Occipital lobe (tissue), 2 donors: ENCODE data around the gene AQP12A.

GRCh38 chr2:240319897-240320864 is 115.3 kb upstream of the GPC1 start:
- RAMPAGE, long total RNA, result no peak

DNA sequence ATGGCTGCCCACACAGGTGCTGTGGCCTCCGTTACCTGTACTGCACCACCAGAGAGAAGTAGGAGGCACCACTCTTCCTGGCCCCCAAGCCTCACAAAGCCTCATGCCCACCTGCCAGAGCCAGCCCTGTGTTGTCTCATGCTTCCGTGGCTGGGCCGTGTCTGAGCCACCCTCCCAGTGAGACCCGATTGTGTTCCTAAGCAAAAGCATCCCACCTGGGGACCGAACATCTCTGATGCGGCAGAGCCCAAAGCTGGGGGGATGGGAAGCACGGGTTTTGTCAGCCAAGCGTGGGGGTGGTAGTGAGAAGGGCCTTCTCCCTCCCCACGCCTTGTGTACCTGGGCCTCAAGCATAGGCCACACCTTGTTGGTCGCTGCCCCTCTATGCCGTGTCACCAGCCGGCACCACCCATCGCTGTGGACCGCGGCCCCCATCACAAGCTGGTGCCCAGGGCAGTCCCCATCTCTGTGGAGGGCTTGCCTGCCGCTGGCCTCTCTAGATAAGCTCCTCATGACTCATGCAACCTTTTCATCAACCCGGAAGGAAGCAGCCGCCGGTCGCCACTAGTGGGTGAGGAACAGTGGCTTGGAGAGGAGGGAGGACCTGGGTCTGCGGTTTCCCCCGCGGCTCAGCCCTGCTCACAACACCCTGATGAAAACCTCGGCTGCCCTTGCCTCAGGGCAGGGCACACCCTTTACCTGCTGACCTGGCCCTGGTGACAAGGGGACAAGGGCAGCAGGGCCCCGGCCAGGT is 2.7 kb upstream of the RNPEPL1 start:
- RAMPAGE, long total RNA, result no peak

DNA sequence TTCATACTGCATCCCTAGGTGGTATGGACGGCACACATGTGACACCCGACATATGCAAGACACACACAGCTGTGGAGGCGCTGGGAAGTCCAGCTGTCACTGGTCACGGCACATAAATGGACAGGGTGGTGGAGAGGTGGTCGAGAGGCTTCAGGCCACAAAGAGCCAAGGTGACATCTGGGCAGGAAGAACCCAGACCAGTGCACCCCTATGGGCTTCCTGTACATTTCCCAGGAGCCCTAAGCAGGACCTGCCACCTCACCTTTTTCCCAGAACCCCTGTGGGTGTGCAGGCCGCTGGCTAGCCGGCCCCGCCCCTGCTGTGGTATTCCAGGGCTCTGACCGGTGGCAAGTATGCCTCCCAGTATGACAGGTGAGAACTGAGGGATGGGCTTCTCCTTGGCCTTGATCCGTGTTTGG is 1.5 kb downstream of the RNPEPL1 start:
- RAMPAGE, long total RNA, result no peak

- RAMPAGE, long total RNA, result no peak
These were observed 638 bp upstream of the CAPN10 start for GRCh38 chr2:240585711-240586480.

GRCh38 chr2:240604287-240605002 is 17.9 kb downstream of the CAPN10 start:
- RAMPAGE, long total RNA, result no peak

DNA sequence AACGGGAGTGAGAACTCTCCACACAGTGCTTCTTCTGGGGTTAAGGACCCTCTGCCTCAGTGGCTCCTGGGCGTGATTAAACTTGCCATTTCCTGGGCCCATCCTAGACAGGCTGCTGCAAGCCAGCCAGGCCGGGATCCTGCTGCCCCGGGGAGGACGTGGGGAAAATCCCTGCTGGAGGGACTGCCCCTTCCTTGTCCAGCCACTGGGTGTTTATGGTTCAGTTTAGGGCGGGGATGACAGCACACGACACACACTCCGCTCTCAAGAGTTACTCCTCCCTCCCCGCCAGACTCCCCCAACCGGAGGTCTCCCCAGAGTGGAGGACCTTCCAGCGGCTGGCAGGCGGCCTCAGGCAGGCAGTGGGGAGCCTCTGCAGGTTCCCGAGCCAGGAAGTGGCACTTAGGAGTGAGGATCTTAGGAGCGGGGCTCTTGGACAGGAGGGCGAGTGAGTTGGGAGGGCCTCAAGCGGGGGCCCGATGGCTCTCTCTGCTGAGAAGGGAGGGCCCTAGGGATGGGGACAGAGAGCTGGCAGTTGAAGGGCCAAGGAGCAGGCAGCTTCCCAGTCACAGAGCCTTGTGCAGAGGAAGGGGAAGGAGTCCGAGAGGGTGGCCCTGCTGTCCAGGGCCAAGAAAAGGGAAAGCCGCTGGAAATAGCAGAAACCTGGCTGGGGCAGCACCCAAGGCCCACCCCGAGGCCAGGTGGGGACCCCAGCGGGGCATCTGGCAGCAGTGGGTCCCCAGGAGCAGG is 5.7 kb upstream of the GPR35 start:
- RAMPAGE, long total RNA, result no peak

GRCh38 chr2:240691592-240692061 is at the start of gene AQP12A:
Gene AQP12A, plus strand, starts transcription at chr2:240691866.
- RAMPAGE, long total RNA, result no peak

GRCh38 chr2:240792177-240792701 is 27.8 kb downstream of the KIF1A start:
- RAMPAGE, long total RNA, result no peak

- RAMPAGE, long total RNA, result start-site peak on the minus strand at chr2:240821403-240821495, 12 and 26 reads in 2 replicates
These were observed 1.1 kb upstream of the KIF1A start for GRCh38 chr2:240820933-240821723.

DNA sequence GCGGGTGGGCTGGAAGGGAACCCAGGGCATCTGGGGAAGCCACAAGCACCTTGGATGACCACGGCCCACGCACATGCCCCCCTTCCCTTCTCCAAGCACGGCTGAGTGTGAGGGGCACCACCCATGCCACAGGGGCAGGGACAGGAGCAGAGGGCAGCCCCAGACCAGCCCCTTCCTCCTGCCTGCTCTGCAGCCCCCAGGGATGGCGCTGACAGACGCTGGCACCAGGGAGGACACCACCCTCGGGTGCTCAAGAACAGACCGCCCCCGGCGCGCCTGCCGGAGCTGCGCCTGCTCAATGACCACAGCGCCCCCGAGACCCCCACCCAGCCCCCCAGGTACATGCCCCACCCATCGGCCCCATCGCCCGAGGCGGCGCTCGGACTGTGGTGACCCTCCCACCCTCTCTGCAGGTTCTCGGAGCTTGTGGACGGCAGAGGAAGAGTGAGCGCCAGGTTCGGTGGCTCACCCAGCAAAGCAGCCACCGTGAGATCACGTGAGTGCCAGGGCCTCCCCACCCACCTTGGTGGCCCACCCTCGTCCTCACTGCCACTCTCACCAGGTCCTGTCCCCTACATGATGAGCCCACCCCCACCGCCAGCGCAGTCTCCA is 30.6 kb downstream of the MTERF4 start:
- RAMPAGE, long total RNA, result no peak

DNA sequence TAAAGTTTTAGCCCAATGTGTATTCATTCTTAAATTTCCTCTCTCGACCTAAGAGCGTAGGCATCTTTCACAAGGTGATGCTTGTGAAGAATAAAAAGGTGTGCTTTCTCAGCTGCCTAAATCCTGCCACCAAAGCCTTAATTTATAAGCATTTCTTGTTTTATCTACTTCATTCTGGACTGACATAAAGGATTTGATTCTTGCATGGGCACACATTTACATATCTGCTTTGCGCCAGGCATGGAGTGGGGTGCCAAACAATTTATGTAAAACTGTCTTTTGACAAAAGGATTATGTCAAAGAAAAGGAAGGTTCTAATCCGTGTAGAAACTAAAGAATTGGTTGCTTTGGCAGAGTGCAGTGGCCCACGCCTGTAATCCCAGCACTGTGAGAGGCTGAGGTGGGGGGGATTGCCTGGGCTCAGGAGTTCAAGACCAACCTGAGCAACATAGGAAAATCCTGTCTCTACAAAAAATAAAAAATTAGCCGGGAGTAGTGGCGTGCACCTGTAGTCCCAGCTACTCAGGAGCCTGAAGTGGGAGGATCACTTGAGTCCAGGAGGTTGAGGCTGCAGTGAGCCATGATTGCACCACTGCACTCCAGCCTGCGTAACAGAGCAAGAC is 1.0 kb upstream of the MTERF4 start:
- RAMPAGE, long total RNA, result no peak

GRCh38 chr2:241110333-241111144 is 8.5 kb upstream of the MTERF4 start:
- RAMPAGE, long total RNA, result no peak

DNA sequence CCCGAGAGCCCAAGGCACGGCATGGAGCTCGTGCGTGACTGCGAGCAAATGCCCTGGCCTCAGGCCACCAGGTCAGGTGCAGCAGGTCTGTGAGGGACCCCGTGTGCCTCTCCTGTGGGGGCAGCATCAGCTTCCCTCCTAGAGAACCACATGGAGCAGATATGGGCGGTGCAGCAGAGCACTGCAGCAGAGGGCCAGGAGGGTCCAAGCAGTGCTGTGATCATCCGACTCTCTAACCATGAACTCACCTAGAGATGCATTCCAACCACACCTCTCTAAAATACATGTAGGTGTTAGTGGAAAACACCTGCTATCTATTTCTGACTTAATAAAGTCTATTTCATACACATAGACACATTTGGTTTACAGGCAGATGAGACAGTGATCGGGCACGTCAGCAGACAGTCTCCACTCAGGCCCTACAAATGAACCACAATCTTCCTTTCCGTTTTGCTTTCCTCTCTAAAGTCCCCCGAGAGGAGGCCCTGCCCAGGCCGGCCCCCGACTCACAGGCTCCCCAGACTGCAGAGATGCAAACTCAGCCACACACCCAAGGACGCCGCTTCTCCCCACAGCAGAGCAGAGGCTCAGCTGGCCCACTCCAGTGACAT is 9.2 kb upstream of the MTERF4 start:
- RAMPAGE, long total RNA, result no peak

DNA sequence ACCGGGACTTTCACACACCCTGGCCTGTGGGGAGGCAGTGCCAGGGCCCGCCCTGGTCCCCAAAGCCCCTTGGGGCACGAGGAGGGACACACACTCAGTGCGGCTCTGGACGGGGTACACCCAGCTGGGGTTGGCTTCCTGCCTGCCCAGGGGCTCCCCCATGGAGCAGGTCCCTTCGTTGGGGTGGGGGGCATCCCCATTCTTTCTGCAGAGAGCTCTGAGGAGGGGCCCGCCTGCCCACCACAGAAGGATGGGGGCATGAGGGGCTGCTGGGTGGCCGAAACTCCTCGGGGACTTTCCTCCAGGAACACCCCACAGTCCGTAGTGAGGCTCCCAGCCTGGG is 343 bp downstream of the ANO7 start:
- RAMPAGE, long total RNA, result no peak

- RAMPAGE, long total RNA, result no peak
These were observed 30.3 kb downstream of the HDLBP start for GRCh38 chr2:241285196-241285621.

GRCh38 chr2:241327539-241328139 is 11.9 kb downstream of the SEPTIN2 start:
- RAMPAGE, long total RNA, result no peak

DNA sequence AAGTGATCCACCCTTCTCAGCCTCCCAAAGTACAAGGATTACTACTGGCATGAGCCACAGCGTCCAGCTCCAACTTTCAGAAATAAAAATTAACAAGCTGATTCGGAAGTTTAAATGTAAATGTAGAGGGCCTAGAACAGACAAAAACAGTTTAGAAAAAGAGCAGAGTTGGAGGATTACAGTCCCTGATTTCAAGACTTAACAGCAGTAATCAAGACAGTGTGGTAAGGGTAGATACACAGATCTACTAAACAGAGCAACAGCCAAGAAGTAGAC is 15.8 kb downstream of the SEPTIN2 start:
- RAMPAGE, long total RNA, result no peak

- RAMPAGE, long total RNA, result no peak
These were observed 1.5 kb upstream of the FARP2 start for GRCh38 chr2:241354459-241355185.

DNA sequence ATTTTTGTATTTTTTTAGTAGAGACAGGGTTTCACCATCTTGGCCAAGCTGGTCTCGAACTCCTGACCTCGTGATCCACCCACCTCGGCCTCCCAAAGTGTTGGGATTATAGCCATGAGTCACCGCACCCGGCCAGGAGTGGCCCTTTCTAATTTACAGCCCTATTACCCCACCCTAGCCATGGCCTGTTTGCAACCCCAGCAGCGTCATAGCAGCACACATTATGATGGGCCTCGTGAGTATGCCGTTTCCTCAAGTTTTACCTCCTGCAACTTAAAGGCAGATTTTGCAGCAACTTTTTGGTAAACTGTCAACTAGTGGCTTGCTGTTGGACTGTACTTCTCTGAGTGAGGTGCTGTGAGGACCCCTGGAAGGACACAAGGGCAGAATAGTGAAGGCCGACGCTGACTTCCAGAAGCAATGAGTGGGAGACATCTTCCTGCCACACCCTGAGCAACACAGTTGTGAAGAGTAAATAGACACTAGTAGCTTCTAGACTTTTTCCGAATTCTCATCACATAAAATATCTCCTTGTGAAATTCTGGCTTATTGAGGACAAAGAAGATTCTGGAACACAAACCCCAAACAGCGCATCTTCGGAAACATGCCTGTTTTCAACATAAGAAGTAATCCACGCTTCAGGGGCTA is 54.3 kb downstream of the STK25 start:
- RAMPAGE, long total RNA, result no peak

DNA sequence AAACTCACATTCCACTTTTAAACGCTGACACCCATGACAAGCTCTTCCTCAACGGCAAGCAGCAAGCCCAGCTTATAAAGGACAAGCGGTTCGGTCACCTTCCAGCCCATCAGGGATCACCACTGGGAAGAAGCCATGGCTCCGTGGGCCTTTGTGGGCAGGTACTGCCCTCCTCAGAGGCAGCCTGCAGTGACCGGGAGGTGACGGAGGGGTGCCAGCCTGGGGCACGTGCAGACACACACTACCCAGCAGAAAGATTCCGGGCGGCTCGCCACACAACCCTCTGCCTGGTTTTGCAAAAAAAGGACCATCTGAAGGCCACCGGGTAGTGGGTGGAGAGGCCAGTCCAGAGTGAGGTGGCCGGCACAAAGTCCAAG is 5.9 kb upstream of the BOK start:
- RAMPAGE, long total RNA, result no peak